Pericardium (tissue), 1 donor: ENCODE measurements around the genes COMMD2, SIAH2 and GPR87.

DNA sequence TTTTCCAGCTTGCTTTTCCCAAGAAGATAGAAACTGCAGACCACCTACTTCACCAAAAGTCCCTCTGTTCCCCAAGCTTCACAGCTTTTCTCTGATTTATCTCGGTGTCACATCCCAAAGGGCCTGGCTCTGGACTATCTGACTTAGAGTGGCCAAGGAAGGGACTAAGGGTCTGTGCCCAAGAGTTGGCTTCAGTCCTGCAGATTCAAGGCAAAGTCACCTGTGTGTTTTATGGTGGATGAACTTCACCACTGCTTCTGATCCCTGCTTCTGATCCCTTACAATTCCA, 1.5 kb downstream of the WWTR1 start:
- RRBS, result no CpG with 5 or more reads among the region's 1 CpG

GRCh38 chr3:149751796-149753080, at the start of gene COMMD2:
Gene COMMD2, minus strand, starts transcription at chr3:149752489.
- RRBS, result no CpG with 5 or more reads among the region's 54 CpGs

DNA sequence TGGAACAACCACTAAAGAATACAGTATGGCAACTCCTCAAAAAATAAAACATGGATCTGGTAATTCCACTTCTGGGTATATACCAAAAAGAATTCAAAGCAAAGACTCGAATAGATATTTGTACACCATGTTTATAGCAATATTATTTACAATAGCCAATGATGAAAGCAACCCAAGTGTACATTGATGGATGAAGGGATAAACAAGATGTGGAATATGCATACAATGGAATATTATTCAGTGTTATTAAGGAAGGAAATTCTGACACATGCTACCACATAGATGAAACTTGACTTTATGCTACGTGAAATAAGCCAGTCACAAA, 55.3 kb downstream of the PFN2 start:
- RRBS, result no CpG with 5 or more reads among the region's 2 CpGs

- RRBS, result no CpG with 5 or more reads among the region's 2 CpGs
Observed at GRCh38 chr3:149924252-149924916, 46.3 kb downstream of the PFN2 start.

GRCh38 chr3:150250835-150251842, 157.0 kb upstream of the TSC22D2 start:
- RRBS, result no CpG with 5 or more reads among the region's 4 CpGs

DNA sequence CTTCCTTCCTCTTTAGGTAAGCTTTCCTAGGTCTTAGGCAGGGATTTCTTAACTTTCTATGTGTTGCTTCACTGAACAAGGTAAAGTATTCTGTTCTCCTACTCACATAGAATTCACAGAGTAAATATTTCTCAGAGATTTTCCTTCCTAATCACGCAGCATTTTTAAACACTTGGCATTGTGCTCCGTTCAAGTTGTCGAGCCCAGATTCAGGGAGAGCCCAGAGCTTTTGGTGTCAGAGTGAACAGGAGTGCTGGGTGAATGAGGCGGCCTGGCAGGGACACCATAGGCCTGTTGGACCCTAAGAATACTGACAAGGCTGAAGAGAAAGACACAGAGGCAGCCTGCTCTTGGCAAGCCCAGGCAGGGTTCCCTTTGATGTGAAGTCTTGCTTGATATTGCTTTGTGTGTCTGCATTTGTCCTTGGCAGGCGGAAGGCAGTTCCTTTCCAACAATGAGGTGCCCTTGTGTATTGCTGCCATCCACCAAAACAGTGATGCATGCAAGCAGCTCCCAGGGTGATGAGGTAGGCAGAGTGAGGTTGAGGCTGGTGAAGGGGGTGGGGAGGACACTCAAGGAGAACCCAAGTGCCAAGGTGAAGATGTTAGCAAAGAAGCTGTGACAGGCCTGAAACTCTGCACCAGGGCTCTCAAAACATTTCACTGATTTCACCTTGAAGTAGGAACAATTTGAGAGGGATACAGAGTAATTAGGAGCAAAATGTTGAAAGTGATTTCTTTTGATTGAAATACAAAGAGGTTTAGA, 152.7 kb upstream of the TSC22D2 start:
- RRBS, result no CpG with 5 or more reads among the region's 5 CpGs

GRCh38 chr3:150267284-150267715, 140.8 kb upstream of the TSC22D2 start:
- RRBS, result no CpG with 5 or more reads among the region's 2 CpGs

GRCh38 chr3:150348502-150348919, 59.6 kb upstream of the TSC22D2 start:
- RRBS, result no CpG with 5 or more reads among the region's 6 CpGs

- RRBS, result no CpG with 5 or more reads among the region's 6 CpGs
Observed at GRCh38 chr3:150542870-150543901, 3.1 kb downstream of the SERP1 start.

DNA sequence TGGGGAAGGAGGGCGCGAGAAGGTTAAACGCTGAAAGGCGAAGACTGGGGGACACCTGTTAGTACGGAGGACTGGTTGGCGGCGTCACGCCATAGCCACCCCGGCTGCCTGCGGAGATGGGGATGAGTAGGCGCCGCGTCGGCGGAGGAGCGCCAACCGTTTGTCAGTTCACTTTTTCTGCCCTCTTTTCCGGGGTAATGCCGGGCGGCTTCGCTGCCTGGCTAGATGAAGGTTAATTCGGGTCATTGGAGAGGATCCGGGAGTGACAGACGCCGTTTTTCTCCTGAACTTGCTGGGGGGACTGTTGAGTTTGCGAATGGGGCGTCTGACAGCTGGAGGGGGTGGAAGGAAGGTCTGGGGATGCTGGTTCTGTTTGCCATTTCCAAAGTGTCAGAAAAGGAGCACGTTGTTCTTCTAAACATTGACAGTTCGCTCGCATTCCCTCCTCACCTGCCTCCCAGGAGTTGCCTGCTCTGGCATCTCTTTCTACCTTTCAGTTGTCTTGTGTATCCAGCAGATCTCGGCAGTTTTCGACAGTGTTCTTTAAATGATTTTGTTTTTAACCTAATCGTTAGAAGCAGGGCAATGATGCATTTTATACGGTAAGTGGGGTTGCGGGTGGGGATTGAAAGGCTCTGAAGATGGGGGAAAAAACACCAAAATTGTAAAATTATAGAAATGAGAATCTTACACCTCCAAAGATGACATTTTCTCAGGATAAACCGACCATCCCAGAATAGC, 779 bp downstream of the SELENOT start:
- RRBS, result 2% methylated on average over 11 of the region's 36 CpGs

GRCh38 chr3:150724041-150724405, 20.3 kb upstream of the ERICH6 start:
- RRBS, result no CpG with 5 or more reads among the region's 7 CpGs

DNA sequence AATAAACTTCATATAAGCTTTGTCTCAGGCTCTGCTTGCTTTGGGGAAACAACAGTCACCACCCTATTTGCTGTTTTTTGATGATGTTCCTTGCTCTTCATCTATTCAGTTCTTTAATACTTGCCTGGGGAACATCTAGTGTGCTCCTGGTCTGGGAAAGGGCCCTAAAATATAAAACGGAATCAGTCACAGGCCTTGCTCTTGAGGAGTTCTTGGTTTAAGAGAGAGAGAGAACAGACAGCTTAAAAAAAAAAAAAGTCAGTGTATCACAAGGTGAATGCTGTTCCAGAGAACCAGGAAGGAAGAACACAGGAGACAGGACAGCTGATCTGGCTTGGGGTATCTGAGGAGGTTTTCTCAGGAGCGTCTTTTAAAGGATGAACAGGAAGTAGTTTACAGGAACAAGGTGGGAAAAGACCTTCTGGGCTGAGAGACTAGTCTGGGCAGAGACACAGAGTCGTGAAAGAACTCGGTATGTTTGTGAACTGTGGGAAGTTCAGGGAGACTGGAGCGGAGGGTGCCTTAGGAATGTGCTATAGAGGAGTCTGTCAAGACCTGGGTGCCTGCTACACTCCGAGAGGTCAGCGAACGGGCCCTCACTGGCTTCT, 21.2 kb upstream of the ERICH6 start:
- RRBS, result no CpG with 5 or more reads among the region's 8 CpGs

- RRBS, result no CpG with 5 or more reads among the region's 1 CpG
Observed at GRCh38 chr3:150737907-150738312, 25.1 kb downstream of the SIAH2 start.

DNA sequence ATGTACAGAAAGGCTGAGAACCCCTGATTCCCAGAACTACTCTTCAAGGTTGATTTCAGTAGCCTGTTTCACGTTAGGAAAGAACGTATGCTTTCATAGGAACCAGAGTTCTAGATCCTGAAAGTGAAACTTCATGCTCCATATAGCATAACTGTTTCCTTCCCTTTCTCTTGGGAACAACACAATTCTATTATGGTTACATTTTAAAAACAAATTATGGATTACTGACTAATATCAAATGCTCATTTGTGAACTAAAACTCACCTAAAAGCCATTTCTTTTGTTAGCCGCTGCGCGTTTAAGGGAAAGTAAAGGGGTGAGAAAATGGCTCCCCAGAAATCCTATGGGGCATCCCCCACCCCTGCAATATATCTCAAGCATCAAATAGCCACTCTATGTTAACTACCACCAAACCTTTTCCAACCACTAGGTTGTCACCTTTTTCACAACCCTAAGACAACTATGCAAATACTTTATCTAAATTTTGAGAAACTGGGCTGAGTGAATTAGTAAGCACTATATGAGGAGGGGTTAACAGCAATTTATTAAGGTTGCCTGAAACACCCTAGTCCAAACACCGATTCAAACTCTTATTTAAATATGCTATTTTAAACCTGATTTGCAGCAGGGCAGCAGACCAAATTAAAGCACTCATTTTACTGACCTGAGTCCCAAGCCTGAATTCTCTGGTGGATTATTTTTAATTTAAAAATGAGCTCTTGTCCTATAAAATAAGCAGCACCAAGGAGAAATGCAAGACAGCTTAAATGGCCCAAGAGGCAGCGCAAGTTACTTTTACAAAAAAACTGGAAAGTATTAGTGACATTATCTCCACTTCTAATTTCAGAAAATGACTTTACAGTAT, 2.3 kb downstream of the SIAH2 start:
- RRBS, result no CpG with 5 or more reads among the region's 7 CpGs

DNA sequence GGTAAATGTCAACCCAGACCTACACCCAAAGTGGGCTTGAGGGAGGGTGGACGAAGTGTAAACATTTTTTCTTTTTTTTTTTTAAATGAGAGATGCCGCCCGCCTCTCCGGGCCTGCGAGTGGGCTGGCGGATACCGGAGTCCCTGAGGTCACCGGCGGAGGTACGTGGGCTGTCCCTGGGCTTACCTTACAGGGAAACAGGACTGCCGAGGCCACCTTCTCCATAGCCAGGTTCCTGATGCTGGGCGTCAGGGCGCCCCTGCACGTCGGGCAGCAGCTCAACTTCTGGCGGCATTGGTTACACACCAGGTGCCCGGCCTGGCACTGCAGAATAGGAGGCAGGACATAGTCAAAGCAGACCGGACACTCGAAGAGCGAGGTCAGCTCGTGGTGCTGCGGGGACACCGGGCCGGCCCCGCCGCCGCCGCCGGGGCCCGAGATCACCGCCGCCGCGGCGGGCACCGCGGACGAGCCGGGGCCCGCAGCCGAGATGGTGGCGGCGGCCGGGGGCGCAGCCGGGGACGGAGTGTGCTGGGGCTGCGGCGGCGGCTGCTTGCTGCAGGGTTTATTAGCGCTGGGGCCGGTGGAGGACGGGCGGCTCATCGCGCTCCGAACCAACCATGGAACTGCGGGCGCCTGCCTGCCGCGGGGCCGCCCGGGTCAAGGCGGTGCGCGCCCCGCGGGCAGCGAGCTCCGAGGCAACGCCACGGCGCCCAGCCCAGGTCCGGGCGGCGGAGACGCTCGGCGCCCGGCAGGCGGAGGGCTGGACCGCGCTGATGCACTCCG, 529 bp downstream of the SIAH2 start:
- RRBS, result 1% methylated on average over 51 of the region's 84 CpGs

- RRBS, result 1% methylated on average over 48 of the region's 80 CpGs
Observed at GRCh38 chr3:150763033-150763708, at the start of gene SIAH2. Gene SIAH2, minus strand, starts transcription at chr3:150763169.

DNA sequence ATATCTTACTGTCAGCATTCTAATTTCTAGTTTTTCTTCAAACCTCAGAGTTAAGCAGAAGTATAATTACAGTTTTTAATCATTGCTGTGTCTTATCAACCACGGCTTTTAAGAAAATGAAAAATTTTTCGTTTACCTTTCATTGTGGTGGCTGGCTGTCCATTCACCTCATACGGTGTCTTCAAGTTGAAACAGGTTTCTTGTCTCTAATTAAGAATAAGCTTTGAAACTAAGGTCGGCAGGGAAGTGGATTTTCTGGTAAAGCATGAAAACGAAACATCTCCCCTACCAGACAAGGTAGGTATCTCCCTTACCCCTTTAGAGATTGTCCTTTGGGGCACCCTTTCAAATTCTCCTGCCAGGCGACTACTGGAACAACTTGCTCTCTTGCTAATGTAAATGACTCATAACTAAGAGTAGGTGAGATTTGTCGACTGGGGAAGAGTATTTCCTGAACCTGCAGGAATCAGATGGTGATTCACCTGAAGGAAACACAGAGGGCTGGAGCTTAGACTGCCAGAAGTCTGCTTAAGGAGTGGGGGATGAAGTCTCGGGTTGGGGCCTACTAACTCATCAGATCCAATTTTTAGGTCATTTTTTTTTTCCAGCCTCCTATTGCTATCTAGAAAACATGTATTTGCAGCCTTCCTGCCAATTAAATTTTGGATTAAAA, at the start of gene GPR87:
Gene GPR87 (minus strand): TSS at position 371 of the 673 bp plus-strand sequence.
- RRBS, result no CpG with 5 or more reads among the region's 8 CpGs

DNA sequence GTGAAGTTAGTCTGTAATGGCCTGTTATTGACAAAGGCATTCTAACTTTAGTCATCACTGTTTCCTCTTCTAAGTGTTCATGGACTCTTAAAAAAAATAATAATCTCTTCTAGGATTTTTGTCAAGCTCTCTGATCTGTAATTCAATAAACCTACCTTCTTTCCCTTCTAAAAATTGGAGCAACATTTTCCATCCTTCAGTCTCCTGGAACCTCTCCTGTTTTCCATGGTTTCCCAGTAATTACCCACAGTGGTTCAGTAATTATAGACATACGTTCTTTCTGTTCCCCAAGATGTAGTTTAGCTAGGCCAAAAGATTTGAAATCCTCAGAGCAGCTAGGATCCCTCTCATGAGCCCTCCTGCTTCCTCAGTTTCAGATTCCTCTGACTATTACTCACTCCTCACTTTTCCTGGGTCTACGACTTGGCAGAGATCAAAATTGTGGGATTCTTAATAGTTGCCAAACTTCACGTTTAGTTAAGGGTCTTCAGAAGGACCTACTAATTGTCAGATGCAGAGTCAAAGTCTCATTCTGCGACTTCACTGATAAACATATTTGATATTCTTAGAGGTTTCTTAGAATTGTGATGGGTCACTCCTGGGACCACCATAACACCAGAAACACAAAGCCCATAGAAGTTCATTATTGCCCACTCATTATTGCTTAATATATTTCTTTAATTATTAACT, 76.9 kb upstream of the IGSF10 start:
- RRBS, result no CpG with 5 or more reads among the region's 4 CpGs

DNA sequence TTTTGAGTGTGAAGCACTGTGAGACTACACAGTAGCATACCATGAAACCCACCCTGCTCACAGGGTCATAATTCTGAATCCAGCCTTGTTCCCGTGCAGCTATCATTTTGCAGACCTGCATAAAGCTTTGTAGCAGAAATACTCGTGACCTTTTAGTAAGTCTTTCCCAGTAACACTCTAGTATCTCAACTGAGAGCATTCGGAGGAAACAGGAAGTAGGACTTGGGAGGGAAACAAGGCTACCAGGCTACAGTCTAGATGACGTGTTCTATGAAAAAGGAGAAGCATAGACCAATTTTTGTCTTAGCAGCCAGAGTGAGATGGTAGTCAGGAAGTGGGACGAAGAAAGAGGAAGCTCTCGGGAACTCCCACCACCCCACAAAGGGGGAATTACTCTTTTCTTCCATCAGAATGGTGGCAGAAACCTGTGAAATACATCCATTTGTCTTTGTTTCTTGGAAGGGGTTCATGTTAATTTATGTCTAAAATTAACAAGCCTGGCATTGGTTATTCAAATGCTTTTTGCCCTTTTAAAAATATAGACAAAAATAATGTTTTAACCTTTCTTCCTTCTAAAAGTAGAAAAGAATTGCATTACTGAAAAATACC, 1.8 kb upstream of the SUCNR1 start:
- RRBS, result no CpG with 5 or more reads among the region's 6 CpGs

DNA sequence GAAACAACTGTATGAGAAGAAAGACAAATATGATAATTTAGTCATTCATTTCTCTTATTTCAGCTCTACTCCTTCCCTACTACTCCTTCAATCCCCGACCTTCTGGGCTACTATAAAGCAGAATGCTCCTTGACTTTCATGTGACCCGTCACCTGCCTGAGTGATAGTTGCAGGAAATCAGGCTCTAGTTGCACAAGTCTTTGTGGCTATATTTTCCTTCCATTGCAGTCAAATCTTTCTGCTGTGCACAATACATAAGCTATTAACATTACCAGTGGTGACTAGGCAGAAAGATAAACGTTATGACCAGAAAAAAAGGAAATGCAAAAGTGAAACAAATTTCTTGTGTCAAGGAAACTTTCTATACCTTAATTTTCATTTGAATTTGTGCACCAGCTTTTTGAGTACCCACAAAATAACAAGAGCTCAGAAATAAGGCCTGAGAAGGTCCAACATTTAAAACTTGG, 2.3 kb downstream of the SUCNR1 start:
- RRBS, result no CpG with 5 or more reads among the region's 3 CpGs